SK-N-DZ (cell line): ENCODE measurements around the genes ANO8, CCDC194, B3GNT3, IFI30, PDE4C and PGPEP1.

DNA sequence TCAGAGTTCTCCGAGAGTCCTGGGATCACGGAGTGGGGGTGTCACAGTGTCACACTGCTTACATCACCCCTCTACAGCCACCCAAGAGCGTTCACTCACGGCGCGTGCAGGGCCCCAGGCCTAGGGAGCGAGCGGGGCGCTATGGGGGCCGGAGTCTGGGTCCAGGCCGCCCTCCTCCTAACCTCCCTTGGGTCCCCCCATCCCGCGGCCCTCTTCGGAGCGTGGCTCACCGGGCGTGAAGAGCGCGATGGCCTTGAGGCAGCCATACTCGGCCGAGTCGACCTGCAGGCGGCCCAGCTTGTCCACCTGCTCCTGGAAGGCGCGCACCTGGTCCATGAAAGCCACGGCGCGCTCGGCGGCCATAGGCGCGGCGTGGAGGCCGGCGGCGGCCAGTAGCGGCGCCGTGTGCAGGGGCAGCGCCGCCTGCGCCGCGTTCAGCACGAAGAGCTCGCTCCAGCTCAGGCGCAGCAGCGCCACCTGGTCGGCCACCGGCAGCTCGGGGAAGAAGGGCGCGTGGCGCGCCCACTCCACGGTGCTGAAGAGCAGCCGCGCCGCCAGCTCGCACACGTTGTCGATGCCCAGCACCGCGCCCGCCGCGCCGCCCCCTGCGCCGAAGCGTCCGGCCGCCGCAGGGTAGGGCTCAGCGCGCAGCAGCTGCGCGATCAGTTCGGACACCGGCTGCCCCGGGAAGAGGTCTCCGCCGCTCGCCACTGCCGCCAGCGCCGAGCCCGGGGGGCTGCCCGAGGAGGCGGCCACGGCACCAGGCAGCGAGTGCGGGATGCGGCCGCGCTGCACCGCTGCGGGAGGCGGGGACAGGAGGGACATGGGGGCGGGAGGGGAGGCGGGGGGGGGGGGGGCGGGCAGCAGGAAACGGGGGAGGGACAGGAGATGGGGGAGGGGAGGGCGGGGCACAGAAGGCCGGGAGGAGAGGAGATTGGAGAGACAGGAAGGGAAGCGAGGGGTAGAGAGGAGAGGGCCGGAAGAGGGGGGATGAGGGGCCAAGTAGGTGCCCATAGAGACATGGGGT, 9.6 kb downstream of the OCEL1 start:
RAMPAGE:
- cytosol, long total RNA, result no peak
- nucleus, long total RNA, result no peak

DNA sequence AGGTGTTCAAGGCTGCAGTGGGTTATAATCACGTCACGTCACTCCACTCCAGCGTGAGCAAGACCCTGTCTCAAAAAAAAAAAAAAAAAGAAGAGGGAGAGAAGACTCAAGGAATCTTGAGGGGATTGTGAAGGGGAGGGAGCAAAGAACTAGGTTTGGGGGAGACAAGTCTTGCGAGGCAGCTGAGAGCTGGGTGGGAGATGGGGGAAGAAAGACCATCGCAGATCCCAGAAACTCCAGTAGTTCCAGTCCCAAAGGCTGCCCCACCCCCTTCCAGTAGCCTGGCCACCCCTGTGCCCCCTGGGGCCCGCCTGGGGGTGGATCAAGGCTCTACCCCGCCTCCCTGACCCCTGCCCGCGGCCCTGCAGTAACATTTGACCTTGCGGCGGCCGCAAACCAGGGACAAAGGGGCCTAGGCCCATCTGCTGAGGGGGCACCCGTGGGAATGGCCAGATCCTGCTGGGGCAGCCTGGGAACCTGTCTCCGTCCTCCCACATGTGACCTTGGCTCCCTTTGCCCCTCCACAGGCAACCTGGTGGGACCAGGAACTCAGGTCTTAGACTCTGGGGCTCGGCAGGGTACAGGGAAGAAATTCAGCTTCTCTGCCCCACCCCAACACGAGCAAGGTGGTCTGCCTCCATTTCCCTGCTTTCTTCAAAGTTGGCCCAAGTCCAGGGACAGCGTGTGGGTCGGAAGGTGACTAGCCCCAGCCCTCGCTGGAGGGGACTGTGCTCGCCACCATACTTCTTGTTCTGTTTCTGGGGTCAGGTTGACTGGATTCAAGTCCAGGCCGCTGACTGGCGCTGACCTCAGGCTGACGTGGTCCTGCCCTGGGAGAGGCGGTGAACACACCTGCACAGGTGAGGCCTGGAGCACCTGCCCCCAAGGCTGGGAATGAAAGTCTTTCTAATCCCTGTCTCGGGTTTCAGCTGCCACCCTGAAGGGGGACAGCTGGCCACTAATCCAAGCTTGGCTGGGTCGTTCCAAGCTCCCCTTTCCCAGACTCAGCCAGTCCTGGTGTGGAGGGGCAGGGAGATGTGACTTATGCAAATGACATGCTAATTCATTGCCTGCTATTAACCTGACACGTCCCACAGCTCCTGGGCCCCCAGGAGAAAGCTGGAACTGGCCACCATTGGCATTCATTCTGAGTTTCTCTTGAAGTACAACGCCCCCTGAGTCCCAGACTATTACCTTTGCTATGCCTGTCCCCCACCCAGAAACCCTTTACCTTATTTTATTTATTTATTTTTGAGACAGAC, 2.4 kb upstream of the NR2F6 start:
RAMPAGE:
- cytosol, long total RNA, result no peak
- nucleus, long total RNA, result no peak

DNA sequence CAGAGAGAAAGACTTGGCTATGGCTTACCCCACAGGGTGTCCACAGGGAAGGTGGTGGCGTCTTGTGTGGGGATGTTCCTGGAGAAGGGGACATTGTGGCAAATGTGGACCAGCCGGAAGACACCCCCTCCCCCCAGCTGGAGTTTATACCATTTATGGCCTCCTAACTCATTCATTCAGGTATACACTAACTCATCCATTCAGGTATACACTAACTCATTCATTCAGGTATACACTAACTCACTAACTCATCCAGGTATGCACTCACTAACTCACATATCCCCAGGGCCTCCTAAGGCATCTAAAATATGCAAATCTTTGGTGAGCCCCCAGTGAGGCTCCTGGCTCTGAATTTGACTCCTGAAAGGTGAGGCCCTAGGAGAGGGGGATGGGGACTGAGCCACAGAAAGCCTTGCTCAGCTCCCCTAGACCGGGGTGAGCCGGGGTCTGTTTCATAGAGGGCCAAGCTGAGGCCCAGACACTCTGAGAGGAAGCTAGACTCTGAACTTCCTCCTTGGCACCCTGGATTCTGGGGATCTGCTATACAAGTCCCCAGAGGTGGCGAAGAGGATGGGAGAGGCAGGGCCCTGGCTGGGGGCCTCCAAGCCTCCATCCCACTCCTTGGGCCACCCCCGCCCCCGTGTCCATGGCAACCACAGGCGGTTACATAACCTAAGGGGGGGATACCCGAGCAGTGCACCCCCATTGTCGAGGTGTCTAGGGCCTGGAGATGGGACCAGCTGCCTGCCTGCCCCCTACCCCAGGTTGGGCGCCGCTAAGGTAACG, 877 bp downstream of the ABHD8 start:
RAMPAGE:
- cytosol, long total RNA, result no peak
- nucleus, long total RNA, result no peak

GRCh38 chr19:17322558-17323089, 12.0 kb downstream of the ANO8 start:
RAMPAGE:
- cytosol, long total RNA, result no peak
- nucleus, long total RNA, result no peak

DNA sequence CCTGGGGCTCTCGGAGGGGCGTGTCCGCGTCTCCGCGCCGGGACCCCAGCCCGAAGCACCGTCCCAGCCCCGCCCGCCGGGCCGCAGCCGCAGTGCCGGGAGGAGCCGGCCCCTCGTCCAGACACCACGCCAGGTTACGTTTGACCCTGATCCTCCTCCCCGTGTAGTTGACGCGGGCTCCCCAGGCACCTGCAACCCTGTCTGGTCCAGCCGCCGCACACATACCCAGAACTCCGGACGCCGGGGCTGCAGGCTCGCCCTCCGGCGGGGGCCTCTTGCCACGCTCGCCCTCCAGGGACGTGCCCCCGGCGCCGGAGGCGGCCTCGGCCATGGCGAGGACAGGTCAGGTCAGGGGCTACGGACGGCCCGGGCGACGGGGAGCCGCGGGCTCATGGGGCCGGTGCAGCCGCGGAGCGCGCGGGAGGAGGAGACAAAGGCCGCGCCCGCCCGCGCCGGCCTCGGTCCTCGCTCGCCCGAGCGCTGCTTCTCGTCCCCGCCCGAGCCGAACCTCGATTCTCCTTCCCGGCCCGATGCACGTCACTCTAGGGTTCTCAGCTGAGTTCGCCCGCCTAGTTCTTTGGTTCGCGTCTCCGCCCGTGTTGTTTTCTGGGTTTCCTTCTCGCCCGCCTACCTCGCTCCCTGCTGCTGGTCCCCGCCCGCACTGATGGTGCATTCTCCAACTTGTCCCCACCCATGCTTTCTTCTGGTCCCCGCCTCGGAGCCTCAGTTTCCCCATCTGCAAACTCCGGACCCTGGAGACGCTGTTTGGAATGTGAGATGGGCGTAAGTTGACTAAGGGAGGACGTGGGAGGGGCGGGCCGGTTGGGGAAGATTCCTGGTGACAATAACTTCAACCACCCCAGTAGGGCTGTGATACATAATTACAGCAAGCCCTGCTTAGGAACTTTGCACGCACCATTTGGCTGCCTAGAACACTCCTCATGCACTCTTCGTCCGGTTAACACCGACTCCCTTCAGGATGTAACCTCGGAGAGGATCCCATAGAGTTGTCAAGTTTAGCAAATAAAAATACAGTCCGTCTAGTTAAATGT, at the start of gene ANO8:
Gene ANO8, minus strand, starts transcription at position 516 of the 1,052 bp plus-strand sequence.
RAMPAGE:
- cytosol, long total RNA, result no peak
- nucleus, long total RNA, result no peak

DNA sequence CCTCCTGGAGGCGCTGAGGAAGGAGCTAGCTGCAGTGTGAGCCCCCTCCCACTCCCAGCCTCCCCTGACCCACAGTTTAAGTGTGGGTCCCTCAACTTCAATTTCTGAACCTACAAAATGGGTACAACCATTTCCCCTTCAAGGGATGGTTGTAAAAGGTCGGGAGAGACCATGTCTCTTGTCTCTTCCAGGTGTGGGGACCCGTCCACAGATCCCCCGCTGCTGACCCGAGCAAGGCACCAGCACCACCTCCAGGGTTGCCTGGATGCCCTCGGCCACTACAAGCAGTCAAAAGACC, 3.9 kb downstream of the GTPBP3 start:
RAMPAGE:
- cytosol, long total RNA, result no peak
- nucleus, long total RNA, result no peak

DNA sequence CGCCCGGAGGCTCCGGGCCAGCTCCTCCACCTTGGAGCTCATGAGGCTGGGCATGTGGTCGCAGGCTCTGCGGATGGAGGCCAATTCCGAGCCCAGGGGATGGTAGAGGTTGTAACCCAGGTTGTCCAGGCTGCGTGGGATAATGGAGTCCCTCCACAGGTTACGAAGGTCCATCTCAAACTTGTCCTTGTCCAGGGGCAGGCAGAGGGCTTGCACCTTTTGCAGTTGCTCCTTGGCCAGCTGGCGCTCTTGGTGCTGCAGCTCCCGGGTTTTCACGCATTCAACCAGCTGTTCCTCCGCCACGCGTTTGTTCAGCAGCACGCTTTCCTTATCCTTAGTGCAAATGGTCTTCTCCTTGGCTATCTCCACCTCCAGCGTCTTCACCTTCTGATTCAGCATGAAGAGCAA, 11.5 kb downstream of the PLVAP start:
RAMPAGE:
- cytosol, long total RNA, result no peak
- nucleus, long total RNA, result no peak

RAMPAGE:
- cytosol, long total RNA, result no peak
- nucleus, long total RNA, result no peak
Measured at GRCh38 chr19:17393798-17394402, at the start of gene CCDC194. Gene CCDC194 (minus strand): TSS chr19:17394196.

DNA sequence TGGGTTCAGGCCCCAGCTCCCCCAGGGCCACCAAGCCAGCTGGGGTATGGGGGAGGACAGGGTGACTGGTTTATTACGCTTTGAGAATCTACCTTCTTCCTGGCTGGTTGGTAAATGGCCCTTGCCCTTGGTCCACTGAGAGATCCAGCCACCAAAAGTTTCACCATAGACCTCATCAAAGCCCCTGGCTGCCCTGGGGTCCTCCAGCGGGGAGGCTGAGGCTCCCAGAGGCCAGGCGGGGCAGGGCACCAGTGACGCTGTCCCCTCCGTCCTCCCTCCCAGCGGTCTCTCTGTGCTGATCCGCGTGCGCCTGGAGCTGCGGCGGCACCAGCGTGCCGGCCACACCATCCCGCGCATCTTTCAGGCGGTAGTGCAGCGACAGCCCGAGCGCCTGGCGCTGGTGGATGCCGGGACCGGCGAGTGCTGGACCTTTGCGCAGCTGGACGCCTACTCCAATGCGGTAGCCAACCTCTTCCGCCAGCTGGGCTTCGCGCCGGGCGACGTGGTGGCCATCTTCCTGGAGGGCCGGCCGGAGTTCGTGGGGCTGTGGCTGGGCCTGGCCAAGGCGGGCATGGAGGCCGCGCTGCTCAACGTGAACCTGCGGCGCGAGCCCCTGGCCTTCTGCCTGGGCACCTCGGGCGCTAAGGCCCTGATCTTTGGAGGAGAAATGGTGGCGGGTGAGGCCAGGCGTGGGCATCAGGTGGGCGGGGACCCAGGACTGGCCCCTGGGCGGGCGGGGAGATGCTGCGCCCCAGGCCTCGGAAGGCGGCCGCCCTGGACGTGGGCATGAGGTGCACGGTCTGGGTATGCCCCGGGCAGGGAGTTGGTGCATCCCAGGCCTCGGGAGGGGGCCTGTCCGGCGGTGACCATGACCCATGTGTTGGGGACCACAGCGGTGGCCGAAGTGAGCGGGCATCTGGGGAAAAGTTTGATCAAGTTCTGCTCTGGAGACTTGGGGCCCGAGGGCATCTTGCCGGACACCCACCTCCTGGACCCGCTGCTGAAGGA, 16.3 kb downstream of the SLC27A1 start:
RAMPAGE:
- cytosol, long total RNA, result no peak
- nucleus, long total RNA, result no peak

DNA sequence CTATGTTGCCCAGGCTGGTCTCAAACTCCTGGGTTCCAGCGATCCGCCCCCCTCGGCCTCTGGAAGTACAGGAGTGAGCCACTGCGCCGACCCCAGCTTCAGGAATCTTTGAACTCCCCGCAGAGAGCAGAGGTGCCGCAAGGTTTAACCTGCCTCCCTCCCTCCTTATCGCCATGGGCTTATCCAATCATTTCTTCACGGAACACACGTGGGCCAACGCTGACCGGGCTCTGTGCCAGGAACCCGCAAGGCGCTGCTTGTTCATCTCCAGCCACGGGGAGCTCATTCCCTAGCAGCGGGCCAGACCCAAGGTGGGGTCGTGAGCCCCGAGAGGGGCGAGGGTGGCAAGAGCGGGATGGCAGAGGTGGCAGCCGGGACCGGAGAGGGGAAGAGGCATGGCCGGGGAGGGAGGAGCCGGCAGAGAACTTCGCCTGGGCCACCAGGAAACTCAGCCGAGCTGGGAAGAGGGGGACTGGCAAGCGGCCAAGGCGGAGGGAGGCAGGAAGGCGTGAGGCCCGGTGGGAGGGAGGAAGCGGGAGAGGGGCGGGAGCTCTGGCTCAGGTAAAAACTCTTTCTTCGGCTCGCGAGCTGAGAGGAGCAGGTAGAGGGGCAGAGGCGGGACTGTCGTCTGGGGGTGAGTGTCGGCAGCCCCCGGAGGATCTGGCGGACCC, at the start of gene B3GNT3:
Gene B3GNT3, plus strand, starts transcription at position 566 of the 671 bp plus-strand sequence.
RAMPAGE:
- cytosol, long total RNA, result no peak
- nucleus, long total RNA, result no peak

RAMPAGE:
- cytosol, long total RNA, result no peak
- nucleus, long total RNA, result no peak
Measured at GRCh38 chr19:17830013-17830894, 8.9 kb upstream of the INSL3 start.

DNA sequence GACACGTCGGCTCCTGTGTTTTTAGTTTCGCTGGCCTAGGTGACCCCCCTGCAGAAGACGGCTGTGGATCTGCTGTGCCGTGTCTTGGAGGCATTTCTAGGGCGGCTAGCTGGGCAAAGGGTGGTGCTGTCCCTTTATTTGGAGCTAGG, 16.9 kb downstream of the CCDC124 start:
RAMPAGE:
- cytosol, long total RNA, result no peak
- nucleus, long total RNA, result no peak

RAMPAGE:
- cytosol, long total RNA, result no peak
- nucleus, long total RNA, result no peak
Measured at GRCh38 chr19:17967209-17967602, 299 bp downstream of the KCNN1 start.

DNA sequence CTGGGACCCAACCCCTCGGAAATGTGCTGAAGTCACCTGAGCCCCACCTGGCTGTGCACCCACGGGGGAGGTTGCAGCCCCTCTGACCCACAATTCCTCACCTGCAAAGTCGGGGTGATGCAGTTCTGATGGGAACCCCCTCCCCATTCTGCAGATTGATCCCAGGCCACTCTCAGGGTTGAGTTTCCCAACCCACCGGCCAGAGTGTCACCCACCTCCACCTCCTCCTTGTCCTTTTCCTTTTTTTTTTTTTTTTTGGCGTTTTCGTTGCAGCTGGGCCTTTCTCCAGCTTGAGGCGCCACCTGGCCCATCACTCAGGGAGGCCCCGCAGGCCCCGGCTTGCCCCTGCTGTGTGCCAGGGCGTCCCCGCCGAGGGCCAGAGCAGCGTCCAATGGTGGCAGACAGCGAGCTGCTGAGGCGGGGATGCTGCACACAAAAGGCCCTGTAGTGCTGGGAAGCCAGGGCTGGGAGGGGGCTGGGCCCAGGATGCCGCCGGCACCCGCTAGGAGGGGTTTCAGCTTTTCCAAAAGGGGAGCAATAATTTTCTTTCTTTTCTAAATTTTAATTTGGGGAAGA, 4.6 kb downstream of the PIK3R2 start:
RAMPAGE:
- cytosol, long total RNA, result no peak
- nucleus, long total RNA, result no peak

DNA sequence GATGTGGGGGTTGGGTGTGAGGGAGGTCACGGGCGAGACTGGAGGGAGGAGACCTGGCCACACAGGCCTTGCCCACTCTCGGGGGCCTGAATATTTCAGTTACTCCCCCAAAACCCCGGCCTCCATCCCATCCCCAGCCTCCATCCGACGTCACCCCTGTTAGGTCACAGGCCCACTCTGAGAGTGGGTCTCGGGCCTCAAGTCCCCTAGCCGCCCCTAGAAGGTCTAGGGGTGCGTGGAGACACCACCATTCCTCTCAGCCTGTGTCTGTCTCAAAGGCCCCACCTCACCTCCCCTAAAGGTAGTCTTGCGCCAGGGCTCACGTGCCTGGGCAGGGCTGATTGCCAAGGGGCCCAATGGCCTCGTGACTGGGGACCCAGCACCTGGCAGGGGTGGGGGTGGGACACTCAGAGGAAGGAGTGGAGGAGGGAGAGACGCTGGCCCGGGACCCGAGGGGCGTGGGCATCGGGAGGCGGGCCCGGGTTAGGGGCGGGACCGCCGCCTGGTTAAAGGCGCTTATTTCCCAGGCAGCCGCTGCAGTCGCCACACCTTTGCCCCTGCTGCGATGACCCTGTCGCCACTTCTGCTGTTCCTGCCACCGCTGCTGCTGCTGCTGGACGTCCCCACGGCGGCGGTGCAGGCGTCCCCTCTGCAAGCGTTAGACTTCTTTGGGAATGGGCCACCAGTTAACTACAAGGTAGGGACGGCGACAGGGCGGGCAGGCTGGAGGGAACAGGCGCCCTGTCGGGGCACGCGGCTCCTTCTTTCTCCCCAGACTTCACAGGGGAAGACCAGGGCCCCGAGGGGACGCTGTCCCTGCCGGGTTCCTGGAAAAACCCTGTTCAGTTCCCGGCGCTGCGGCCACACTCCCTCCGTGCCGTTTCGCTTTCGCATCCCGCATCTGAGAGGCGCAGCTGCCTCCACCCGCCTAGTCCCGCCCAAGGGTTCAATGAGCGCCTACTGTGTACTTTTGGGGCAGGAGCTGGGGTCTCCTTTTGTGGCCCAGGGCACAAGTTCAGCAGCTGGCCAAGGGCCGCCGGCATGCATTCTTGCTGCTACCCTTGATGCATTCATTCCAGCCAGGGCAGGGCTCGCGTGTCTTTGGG, at the start of gene IFI30:
Gene IFI30, plus strand, starts transcription at position 537 of the 1,106 bp plus-strand sequence.
RAMPAGE:
- cytosol, long total RNA, result start-site peak on the plus strand centred at position 494 of the sequence, 168 bp wide, 27 and 44 reads in 2 replicates
- nucleus, long total RNA, result no peak

DNA sequence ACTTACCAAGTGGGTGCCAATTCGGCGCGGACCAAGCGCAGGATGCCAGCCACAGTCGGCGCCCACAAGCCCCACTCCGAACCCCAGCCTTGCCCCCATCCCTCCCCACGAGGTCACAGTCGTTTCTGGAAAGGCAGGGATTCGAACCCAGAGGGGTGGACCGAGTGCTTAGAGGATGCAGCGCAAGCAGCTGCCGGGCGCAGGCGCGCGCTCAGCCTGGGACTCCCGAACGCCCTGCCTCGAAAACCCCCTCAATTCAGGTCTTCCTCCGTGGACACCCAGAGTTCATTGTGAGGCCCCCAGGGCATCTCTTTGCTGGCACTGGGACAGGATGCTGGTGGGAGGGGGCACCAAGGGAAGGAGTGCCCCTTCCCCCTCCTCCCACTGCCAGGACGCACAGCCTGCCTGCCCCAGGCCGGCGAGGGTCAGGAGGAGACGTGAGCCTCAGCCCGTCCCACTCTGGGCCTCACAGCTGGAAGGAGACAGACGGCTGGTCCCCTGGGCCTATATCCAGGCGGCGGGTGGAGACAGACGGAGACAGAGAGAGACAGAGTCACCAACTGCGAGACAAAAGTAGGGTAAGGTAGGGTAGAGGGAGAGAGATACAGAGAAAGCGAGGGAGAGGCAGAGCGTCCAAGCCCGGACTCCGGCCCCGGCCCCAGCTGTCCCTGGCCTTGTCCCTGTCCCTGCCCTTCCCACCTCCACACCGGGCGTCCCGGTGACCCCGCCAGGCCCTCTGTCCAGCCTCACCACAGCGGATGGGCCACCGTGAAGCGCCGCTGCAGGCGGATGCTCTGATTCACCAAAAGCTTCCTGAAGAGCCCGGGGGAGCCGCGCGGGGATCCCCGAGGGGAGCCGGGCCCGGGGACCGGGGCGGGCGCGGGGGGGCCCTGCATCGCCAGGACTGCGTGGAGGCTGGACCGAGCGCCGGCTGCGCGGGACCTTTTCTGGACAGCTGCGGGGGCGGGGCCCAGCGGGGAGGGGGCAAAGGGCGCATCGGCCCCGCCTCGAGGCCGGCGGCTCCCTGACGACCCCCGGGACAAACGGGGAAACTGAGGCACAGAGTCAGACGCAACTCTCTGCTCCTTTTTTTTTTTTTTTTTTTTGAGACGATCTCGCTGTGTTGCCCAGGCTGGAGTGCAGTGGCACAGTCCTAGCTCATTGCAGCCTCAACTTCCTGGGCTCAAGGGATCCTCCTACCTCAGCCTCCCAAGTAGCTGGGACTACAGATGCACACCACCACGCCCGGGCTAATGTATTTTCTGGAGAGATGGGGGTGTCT, at the start of gene PDE4C:
Gene PDE4C, minus strand, starts transcription at position 919 of the 1,282 bp plus-strand sequence.
RAMPAGE:
- cytosol, long total RNA, result no peak
- nucleus, long total RNA, result no peak

RAMPAGE:
- cytosol, long total RNA, result no peak
- nucleus, long total RNA, result no peak
Measured at GRCh38 chr19:18269207-18269943, 4.9 kb downstream of the IQCN start.

GRCh38 chr19:18271173-18271795, 3.0 kb downstream of the IQCN start:
RAMPAGE:
- cytosol, long total RNA, result no peak
- nucleus, long total RNA, result no peak

GRCh38 chr19:18315355-18316218, 7.3 kb downstream of the LSM4 start:
RAMPAGE:
- cytosol, long total RNA, result no peak
- nucleus, long total RNA, result no peak

DNA sequence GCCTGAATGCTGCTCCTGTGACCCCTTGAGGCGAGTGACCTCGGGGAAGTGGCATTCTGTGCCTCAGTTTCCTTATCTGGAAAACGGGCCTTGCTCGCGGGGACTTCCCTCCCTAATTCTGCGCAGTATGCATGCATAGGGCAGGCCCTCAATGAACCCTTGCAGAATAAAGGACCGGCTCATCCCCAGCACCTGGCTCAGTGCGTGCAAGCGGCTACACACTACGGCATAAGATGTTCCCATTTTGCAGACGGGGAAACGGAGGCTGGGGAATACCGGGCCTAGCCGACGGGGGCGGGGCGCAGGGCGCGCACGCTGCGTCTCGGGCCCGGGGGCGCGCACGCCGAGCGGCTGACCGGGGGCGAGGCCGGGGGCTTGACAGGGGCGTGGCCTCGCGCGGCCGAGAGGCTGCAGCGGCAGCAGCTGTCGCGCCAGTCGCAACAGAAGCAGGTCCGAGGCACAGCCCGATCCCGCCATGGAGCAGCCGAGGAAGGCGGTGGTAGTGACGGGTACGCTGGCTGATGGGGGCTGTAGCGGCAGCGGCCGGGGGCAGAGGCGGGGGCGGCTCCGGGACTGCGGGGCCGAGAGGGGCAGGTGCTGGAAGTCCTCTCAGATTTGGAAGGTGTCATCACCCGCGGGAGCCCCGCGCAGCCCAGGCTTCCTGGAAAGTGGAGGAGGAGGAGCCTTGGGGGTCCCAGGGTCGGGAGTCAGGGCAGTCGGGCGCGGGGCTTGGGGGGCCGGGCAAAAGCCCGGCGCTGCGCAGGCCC, at the start of gene PGPEP1:
Gene PGPEP1, plus strand, starts transcription at position 392 of the 767 bp plus-strand sequence.
RAMPAGE:
- cytosol, long total RNA, result no peak
- nucleus, long total RNA, result no peak